ENCODE results near the genes TM4SF5, ZFP3, USP6 and PITPNM3.

DNA sequence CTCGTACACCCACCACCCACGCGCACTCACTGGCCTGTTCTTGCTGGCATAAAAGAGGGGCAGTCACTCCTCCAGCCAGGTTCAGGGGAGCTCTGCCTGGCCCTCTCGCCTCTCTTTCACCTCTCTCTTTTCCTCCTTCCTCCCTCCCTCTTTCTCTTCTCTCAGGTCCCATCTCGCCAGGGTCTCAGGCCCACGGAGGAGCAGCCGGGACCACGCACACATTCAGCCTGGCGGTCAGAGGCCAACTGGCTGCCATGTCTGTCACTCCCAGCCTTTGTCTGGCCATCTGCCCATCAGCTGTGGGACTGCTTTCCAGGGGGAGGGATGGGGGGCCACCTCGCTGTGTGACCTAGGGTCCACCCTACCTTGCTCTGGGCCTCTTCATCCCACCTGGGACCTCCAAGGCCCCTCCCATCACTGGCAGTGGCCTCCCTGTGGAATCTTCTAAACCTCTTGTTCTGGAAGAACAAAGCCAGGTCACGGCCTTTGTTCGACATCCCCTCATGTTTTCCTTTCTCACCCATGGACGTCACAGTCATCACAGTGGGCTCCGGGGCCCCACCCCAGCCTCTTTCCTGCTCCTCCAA, 23.8 kb downstream of the SPNS2 start:
- PRO-cap: no peak
- RRBS, 2 experiments: no CpG with 5 or more reads among the region's 14 CpGs

DNA sequence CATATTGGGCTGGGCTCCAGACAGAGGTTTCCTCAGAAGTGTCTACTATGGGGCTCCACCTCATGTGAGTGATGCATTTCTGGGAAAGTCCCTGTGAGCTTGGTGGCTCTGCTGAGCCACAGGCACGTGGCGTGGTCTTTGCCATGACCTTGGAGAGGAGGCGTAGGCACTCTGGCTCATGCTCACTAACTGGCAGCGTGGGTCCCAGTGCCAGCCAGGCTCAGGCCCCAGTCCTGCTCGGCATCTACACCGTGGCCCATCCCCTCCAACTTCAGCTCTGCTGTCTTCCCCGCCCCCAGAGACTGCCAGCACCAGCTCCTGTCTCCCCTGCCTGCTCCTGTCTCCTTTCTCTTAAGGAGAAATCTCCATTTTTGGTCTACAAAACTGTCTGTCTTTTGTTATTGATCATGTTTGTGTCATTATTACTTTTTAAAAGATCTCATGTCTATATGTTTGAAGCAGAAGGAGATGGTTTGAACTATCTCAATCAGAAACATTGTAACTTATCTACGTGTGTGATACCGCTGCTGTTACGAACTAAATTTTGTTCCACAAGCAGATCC, 10.5 kb upstream of the SMTNL2 start:
- PRO-cap: no peak
- RRBS, 2 experiments: no CpG with 5 or more reads among the region's 10 CpGs

- PRO-cap: no peak
- RRBS, 2 experiments: no CpG with 5 or more reads among the region's 5 CpGs
Observed at GRCh38 chr17:4714745-4715027, 4.3 kb downstream of the ARRB2 start.

- PRO-cap: bidirectional peak, plus-strand start at chr17:4730778, minus-strand start at chr17:4730873
- RRBS, 2 experiments: no CpG with 5 or more reads among the region's 9 CpGs
Observed at GRCh38 chr17:4730606-4730922, 664 bp upstream of the MED11 start.

GRCh38 chr17:4742264-4743093, 2.8 kb upstream of the CXCL16 start:
- PRO-cap: no peak
- RRBS, 2 experiments: 82% methylated on average over 2 of the region's 16 CpGs; no CpG with 5 or more reads in 1 of the 2 experiments

DNA sequence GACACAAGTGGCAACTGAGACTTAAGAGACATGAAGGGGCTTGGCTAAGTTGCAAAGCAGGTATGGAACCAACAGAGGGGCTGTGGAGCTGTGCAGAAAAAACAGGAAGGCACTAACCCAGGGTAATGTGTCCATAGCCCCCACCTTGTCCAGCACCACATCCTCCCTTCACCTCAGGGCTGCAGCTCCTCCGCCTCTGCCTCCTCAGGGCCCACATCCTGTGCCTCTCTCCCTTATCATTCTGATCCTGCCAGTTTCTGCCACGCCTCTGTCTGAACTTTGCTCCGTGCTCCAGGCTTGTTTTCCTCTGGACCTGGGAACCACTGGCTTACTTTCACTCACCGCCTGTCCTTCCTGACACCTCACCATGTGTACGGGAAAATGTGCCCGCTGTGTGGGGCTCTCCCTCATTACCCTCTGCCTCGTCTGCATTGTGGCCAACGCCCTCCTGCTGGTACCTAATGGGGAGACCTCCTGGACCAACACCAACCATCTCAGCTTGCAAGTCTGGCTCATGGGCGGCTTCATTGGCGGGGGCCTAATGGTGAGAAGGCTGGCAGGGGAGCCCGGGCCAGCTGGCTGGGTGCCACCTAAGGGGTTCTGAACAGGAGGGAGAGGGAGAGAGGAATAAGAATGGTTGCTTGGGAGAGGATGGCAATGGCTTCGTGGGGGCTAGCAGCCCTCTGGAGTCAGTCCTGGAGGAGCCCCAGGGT, at the start of gene TM4SF5:
Gene TM4SF5, plus strand, starts transcription at position 331 of the 713 bp plus-strand sequence.
- PRO-cap: no peak
- RRBS, 2 experiments: no CpG with 5 or more reads among the region's 12 CpGs

DNA sequence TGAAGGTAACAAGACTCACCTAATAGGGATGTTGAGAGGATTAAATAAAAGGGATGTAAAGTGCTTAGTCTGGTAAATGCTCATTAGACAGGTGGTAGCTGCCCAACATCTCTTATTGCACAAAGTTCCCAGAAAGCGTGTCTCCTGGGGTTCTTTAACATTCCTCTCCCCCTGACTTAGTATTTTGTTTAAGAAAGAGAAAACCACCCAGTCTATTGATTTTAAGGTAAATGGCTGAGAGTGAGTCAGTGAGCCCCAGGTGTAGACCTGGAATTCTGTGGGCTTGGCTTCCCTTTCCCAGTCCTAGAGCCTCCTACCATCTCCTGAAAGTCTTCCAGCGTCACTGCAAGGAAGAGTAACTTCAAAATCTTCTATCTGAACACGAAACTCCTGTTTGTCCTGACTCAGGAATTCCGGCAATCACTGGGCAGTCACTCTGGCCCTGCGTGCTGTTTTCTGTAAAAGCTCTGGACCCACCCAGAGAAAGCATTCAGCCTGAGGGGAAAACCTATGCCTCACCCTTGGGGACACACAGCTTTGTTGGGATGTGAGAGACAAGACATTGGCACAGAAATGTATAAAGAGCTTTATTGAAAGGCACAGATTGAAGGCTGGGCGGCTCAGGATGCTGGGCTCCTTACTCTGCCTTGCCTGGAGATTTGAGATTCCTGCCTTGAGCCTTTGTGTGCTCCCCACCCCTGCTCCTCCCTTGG, 15.8 kb downstream of the MINK1 start:
- PRO-cap: no peak
- RRBS, 2 experiments: no CpG with 5 or more reads among the region's 6 CpGs

DNA sequence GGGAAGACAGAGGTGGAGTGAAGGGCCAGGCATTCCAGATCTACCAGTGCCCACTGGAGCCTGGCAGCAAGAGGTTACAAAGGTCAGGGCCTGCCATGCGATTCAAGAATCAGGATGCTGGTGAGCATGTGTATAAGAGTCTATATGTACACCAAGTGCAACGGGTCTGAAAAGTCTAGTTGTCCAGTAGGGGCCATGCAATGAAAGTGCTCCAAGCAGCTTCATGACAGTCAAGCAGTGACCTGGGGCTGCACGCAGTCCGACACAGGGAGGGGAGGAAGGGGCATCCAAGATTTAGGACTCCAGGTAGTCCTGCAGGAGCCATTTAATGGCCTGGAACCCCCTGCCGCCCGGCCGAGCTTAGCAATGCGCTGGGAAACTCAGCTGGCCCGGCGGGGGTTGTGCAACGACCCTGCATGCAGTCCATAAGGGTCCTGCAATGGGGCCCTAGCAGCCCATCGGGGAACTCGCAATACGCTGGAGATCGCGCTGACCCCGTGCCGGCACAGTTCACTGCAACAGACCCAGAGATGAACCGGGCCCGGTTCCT, 554 bp downstream of the SLC25A11 start:
- PRO-cap: no peak
- RRBS, 2 experiments: 0 to under 1% methylated on average over 1 to 8 of the region's 20 CpGs

GRCh38 chr17:4943807-4944645, 4.0 kb downstream of the RNF167 start:
- PRO-cap: no peak
- RRBS, 2 experiments: no CpG with 5 or more reads among the region's 9 CpGs

GRCh38 chr17:4949993-4950891, 677 bp upstream of the ENO3 start:
- PRO-cap: bidirectional peak, plus-strand start at chr17:4950134, minus-strand start at chr17:4950230; unidirectional peak, minus-strand start at chr17:4950483
- RRBS, 2 experiments: 5 to 7% methylated on average over 36 of the region's 63 CpGs

- PRO-cap: bidirectional peak, plus-strand start at chr17:4967479, minus-strand start at chr17:4967030
- RRBS, 2 experiments: 1 to 2% methylated on average over 14 to 16 of the region's 40 CpGs
Observed at GRCh38 chr17:4966618-4967326, 845 bp downstream of the SPAG7 start.

DNA sequence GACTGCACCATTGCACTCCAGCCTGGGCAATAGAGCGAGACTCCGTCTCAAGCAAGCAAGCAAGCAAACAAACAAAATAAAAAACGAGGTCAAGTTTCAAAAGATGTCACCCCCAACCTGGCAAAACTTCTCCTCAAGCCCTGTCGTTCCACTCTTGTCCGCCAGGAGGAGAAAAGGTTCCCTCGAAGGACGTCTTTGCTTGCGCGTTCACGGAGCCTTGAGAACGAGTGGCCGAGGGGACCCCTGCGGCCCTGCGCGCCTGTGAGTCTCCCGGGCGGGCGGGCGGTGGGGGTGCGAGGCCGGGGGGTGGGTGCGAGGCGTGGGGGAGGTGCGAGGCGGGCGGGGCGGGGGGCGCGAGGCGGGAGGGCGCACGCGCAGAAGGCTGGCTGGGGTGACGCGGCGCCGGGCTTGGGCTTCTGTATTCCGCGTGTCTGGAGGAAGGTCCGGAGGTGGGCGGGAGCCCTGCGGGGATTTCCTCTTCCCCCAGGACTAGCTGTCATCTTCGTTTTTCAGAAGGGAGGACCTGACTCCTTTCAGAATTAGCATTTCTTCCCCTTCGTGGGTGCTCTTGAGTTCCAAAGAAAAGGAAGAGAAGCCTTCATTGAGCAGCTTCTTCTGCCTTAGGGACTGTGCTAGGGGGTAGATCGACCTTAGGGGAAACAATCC, 3.7 kb downstream of the SLC52A1 start:
- PRO-cap: bidirectional peak, plus-strand start at position 220 of the sequence, minus-strand start at position 225 of the sequence; bidirectional peak, plus-strand start at position 421 of the sequence, minus-strand start at position 433 of the sequence
- RRBS, 2 experiments: 0% methylated on average over 1 to 3 of the region's 45 CpGs

DNA sequence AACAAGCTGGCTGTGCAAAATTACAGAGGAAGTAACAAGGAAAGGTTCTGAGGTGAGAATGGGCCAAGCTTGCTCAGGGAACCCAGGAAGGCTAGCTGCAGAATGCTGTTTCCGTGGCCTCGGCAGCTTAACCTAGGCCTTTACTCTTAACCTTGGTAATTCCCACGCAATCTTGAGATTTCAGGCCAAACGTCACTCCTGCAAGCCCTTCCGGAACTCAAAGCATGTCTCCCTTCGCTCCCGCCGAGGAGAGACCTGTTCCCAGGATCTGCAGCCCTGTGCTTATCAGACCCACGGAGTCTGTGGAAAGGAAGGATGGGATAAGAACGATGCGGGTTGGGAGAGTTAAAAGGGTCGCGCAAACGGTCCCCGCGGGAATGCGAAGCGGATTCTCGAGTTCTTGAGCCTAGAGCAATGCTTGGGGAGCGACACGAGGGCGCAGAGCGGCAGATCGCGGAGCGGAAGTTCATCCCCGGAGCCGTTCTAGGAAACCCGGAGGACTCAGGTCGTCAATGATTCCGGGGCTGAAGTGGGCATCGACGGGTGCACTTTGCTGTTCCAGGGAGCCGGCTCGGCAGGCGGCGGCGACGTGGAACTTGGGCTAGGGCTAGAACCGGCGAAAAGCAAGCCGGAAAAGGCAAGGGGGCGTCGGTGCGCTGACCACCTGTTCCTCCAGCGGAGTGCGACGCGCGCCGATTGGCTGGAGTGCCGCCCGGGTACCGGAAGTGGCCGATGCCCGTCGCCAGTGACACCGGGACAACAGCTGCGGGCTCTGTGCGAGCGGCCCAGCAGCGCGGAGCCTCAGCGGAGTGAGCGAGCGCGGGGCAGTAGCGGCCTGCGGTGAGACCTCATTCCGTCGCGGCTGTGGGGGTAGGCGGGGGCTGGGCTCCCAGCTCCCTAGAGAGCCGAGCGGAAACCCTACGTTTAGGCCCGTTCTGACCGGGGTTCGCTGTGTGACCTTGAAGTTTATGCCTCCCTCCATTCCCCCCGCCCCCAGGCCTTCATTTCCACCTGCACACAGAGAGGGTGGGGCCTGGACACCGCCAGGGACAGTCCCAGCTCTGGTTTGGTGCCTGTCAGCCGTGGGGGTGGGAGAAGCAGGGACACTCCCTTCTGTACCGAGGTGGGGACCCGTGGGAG, at the start of gene ZFP3:
Gene ZFP3, plus strand, starts transcription at position 732 of the 1,140 bp plus-strand sequence.
- PRO-cap: no peak
- RRBS, 2 experiments: 27 to 95% methylated on average over 21 of the region's 84 CpGs

DNA sequence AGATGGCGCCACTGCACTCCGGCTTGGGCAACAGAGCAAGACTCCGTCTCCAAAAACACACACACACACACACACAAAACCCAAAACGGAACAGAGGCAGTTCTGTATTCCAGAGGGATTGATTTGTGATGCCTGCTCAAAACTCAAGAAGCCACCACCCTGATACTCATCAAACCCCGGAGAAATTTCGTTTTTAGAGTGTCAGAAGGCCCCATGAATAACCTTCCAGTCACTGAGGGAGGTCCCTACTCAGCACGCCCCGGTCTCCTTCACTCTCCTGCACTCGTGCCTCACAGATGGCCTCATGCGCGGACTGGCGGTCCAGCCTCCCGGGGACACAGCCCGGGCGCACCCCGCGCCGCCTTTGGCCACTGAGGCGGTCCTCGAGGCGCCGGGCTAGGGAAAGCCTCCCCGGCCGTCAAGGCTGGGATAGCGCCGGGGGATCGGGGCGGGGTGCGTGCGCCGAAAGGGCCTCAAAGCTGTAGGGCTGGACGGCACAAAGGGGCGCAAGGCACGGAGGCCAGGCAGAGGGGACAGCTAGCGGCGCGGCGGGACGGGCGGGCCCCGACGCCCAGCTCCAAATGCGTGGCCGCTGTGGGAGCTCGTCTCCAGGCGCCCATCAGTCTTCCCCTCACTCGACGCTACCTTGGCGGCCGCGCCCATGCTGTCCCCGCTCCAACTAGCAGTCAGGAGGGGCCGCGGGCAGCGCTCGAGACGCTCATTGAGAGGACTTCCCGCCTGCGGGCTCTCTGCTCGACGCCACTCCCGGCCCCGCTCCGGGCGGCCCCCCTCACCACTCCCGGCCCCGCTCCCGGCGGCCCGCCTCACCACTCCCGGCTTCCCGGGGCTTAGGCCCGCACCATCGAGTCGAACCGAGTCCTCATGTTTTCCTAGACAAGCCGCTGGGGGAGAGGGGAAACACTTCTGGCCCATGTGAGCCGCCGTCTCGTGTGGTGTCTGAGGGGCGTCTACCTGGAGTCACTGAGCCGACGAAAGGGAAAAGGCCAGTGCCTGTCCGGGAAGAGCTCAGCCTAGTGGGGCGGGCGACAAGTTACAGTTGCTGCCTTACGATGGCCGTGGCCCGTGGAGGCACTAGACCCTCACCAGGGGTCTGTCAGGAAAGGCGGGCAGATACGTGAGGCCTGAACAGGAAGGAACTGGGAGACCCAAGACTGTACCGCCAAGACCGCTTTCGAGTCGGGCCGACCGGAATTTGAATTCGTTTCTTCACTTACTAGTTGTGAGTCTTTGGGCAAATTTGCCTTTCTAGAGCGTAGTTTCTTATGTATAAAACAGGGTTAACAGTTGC, at the start of gene USP6:
Gene USP6, plus strand, starts transcription at position 532 of the 1,309 bp plus-strand sequence.
- PRO-cap: no peak
- RRBS, 2 experiments: 81 to 97% methylated on average over 18 of the region's 99 CpGs

DNA sequence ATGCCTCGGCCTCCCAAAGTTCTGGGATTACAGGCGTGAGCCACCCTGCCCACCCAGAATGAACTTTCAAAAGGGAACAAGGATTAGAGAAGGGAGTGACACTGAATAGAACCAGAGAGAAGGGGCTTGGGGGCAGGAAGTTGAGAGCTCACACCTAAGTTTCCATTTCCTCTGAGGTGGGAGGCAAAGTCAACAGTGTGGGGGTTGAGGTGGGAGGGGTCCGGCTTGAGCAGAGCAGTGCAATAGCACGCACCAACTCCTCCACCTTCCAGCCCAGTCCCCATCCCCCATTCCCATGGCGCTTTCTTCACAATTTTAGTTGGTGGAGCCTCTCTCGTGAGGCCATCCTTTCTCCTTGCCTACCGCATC, 7.2 kb downstream of the SCIMP start:
- PRO-cap: no peak
- RRBS, 2 experiments: no CpG with 5 or more reads among the region's 7 CpGs

DNA sequence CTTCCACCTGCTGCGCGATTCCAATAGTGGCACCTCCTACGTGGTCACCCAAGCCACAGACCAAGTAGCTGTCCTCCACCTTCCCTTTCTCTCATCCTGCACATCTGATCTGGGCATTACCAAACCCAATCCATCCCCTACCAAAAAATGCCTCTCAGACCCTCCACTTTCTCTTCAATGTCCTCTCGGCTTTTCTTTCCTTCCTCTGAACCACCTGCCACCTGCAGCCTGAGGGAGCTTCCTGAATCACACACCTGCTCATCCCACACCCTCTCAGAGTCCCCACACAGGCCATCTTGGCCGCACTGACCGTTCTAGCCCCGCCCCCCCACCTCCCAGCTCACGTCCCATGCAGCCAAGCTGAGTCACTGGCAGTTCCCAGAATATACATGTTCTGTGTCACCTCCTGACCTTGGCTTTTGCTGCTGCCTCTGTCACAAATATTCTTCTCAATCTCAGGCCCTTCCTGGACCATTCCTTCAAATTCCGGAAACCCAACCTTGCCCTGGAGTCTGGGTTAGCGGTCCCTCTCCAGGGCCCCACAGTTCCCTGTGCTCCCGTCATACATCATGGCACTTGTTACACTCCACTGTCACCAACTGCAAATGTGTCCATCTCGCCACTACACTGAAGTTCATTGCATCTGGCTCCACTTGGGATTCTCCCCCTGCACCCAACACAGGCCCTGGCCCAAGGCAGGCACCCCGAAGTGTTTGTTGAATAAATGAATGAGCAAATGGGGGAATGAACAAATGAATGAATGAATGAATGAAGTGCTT, 12.7 kb downstream of the PIMREG start:
- PRO-cap: no peak
- RRBS, 2 experiments: no CpG with 5 or more reads among the region's 13 CpGs

DNA sequence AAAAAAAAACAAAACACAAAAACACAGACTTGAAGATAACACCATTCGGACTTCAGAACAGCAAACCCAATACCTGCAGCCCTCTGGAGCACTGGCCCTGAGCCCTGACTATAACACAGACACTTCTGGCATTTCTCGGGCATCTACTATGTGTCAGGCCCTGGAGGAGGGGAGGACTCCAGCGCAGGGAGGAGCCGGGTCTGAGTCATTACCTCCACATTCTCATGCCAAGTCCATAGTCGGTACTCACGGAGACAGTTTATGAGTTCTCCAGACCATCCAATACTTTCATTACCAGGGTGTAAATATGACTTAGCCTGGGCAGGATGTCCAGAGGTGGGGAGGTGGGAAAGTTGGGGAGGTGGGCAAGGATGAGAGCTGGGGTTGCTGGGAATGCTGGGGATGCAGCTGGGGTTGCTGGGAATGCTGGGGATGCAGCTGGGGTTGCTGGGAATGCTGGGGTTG, 48.7 kb downstream of the PITPNM3 start:
- PRO-cap: no peak
- RRBS, 2 experiments: no CpG with 5 or more reads among the region's 6 CpGs

DNA sequence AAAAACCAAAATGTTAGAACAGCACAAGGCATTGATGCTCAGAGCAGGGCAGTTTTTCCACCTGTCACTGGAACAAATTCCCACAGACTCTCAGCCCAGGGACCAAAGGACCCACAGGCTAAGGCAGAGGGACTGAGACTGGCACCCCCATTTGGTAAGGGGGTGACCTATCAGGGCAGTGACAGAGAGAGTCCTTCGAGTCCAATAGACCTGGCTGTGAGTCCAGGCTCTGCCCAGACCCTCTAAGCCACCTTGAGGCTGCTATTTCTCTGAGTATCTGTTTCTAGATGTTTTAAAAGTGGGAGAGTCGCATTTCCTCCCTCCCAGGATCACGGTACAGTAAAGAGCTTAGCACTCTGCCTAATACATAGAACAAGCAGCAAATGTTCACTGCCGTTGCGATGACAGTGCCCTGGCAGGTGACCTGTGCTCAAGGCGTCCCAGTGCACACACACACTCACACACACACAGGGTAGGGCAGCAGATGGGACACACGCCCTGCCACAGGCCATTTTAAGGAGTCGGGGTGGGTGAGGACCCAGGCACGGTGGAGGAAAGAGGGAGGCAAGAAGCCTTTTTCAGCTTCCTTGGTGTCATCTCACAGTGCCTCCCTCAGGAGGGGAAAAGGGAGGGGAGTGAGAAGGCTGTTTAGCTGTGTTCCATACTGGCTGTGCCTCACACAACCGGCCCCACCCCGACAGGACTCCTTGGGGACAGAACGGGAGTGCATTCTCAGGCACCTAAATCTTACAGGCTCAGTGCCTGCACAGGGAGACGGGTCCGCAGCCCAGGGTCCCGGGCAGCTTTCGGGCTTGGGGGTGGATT, 1.6 kb downstream of the PITPNM3 start:
- PRO-cap: no peak
- RRBS, 2 experiments: 82 to 92% methylated on average over 2 of the region's 16 CpGs

GRCh38 chr17:6556044-6557022, at the start of gene PITPNM3:
TSS of gene PITPNM3 (minus strand) at chr17:6556555.
- PRO-cap: unidirectional peak, plus-strand start at chr17:6556407; bidirectional peak, plus-strand start at chr17:6556519, minus-strand start at chr17:6556581; bidirectional peak, plus-strand start at chr17:6556767, minus-strand start at chr17:6556793
- RRBS, 2 experiments: 2 to 7% methylated on average over 58 of the region's 130 CpGs

DNA sequence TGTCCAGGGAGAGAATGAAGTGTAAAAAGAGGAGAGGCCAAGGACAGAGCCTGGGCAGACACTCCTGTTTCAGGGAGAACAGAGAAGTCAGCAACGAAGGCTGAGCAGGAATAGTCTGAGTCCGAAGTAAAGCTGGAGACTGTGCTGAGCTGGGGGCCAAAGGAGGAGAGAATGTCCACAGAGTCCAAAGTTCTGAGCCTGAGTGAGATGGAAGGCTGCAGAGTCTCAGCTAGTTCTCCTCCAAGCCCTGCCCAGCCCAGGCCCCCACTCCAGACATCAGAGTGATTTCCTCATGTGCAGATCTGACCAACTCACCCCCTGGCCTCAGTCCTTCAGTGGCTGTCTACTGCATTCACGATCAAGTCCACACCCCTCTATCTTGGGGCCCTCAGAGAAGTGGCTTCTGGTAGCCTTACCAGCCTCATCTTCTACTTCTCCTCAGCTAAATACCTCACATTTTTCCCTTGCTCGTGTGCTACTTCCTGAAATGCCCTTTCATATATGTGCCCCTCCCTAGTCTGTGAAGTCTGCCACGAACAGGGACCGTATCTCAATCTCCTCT, 21.6 kb downstream of the SLC13A5 start:
- PRO-cap: no peak
- RRBS, 2 experiments: no CpG with 5 or more reads among the region's 6 CpGs